A673 (cell line): Measurements from ENCODE around the genes RAB36 and ZNF70.

DNA sequence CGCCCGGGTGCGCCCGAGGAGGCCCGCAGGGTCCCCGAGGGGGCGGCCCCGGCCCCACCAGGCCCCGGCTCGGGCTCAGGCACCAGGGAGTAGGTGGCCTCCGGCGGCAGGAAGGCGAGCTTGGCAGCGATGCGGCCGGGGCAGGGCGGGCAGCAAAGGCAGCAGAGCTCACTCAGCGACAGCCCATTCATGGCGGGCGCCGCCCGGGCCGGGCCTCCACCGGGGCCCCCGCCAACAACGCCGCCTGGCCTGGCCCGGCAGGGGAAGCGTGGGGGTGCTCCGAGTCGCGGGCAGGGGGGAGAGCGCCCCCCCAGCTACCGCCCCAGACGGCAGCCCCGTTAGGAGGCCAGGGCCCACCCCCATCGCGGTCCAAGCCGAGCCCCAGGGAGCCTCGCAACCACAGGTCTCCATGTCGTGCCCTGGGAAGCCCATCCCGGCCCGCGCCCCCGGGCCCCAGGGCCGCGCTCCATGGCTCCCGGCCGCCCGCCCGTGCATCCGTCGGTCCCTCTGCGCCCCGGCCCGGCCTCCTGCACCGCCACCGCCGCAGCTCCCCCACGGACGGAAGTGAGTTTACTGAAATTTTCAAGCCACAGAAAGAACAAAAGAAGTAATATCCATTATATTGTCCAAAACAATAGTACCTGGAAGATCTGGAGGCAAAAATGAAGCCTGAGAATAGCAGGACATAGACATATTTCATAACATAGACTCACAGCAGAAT is 126.6 kb upstream of the VPREB1 start:
- PRO-cap, result no peak

DNA sequence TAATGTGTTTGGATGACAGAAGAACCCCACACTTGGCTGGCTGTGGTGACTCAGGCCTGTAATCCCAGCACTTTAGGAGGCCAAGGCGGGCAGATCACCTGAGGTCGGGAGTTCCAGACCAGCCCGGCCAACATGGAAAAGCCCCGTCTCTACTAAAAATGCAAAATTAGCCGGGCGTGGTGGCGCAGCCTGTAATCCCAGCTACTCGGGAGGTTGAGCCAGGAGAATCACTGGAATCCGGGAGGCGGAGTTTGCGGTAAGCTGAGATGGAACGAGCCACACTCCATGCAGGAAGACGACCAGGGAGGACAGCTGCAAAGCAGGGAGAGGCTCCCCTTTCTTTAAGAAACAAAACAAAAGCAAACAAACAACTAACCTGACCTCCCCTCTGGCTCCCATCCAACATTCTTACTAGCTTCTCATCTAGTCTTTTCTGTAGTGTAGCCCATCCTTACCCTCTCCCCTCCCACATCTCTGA is 84.2 kb downstream of the ZNF280B start:
- PRO-cap, result no peak

- PRO-cap, result no peak
Observed at GRCh38 chr22:22548133-22548787, 10.8 kb downstream of the PRAME start.

- PRO-cap, result unidirectional peak, minus-strand start at chr22:22557603
Observed at GRCh38 chr22:22557370-22558014, 1.6 kb downstream of the PRAME start.

DNA sequence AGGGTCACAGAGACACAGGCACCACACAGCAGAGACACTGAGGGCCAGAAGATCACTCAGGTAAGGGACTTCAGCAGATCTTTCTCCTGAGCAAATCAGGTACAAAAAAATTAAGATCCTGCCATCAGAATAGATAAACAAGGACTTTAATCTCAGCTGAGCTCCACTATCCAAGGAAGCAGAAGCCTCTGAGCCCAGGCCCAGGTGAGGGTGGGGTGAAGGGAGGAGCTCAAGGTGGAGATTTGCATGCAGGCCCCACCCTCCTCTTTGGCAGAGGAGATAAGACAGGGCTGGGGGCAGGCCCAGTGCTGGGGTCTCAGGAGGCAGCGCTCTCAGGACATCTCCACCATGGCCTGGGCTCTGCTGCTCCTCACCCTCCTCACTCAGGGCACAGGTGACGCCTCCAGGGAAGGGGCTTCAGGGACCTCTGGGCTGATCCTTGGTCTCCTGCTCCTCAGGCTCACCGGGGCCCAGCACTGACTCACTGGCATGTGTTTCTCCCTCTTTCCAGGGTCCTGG is 114.0 kb downstream of the GGTLC2 start:
- PRO-cap, result no peak

DNA sequence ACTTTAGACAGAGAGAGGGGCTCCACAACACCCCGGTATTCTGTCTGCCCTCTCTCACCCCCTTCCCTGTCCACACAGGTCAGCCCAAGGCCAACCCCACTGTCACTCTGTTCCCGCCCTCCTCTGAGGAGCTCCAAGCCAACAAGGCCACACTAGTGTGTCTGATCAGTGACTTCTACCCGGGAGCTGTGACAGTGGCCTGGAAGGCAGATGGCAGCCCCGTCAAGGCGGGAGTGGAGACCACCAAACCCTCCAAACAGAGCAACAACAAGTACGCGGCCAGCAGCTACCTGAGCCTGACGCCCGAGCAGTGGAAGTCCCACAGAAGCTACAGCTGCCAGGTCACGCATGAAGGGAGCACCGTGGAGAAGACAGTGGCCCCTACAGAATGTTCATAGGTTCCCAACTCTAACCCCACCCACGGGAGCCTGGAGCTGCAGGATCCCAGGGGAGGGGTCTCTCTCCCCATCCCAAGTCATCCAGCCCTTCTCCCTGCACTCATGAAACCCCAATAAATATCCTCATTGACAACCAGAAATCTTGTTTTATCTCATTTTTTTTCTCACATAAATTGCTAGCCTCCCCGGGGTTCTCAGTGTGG is 7.8 kb downstream of the IGLL5 start:
- PRO-cap, result no peak

GRCh38 chr22:22906789-22907186 is 19.2 kb downstream of the IGLL5 start:
- PRO-cap, result no peak

DNA sequence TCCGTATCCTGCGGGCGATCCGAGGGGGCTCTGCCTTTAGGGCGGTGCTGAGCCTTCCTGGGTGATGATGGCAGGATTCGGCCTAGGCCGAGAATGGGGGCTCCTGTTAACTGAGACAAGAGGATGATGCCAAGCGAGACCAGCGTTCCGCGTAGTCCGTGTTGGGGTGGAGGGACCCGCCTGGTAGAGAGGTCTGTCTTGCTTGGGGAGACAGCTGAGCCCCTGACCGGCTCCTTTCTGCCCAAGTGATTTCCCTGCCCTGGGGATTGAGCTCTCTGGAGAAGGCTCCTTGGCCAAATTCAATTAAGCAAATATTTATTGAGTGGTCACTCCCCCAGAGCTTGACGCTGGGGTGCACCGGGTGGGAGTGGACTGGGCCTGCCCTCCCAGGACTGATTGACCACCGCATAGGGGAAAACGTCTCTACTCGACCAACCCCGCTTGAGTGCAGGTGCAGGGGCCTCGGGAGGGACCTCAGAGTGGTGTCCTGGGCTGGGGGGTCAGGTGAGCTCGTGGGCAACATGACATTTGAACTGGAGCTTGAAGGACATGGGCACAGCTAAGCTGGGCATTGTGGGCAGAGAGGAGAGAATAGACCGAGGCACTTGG is 1.0 kb downstream of the GNAZ start:
- PRO-cap, result no peak

- PRO-cap, result no peak
Observed at GRCh38 chr22:23119434-23120108, 22.2 kb downstream of the RSPH14 start.

- PRO-cap, result no peak
Observed at GRCh38 chr22:23124381-23125139, 17.2 kb downstream of the RSPH14 start.

GRCh38 chr22:23144857-23146004 is at the start of gene RAB36:
Gene RAB36 (plus strand): TSS chr22:23145477.
- PRO-cap, result bidirectional peak, plus-strand start at chr22:23145483, minus-strand start at chr22:23145180; unidirectional peak, plus-strand start at chr22:23145515; unidirectional peak, plus-strand start at chr22:23145539

- PRO-cap, result no peak
Observed at GRCh38 chr22:23215438-23216347, 35.4 kb downstream of the BCR start.

DNA sequence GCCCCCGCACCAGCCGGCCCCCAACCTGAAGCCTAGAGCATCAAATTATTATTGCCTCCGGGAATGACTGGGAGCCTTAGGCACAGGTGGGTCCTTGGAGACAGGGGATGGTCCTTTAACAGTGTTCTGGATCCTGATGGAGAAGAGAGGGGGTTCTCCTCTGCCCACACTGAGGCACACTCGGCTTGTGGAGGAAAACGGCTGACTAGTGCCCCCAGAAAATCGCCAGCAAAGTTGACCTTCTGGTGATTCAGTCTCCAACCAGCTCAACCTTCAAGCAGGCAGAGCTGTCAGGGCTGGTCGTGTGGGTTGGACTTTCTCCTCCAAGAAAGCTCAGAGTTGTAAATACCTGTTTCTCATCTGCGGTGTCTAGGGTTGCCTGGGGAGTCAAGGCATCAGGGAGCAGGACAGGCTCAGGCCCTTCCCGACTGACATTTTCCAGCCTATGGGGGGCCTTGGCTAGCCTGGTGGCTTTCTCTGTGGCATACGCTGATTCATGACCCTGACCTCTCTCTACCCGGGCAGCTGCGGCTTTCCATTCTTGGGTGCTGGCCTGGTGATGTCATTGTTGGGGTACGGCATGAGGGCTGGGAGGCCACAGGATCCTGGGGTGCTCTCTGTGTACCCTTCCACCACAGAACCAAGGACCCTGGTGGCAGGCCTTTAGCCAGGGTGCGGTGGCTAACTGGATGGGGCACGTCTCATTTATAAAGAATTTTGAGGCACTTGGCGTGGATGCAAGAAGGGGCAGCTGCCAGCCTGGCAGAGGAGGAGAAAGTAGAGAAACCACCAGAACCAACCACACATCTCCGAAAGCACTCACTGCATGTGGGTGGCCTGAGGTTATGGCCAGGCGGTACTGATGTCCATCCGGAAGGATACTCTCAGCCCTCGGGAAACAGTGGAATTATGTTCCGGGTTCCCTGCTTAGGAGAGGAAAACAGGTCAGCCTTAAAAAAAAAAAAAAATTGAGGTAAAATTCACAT is 64.8 kb downstream of the BCR start:
- PRO-cap, result no peak

- PRO-cap, result no peak
Observed at GRCh38 chr22:23268804-23269950, 88.9 kb downstream of the BCR start.

DNA sequence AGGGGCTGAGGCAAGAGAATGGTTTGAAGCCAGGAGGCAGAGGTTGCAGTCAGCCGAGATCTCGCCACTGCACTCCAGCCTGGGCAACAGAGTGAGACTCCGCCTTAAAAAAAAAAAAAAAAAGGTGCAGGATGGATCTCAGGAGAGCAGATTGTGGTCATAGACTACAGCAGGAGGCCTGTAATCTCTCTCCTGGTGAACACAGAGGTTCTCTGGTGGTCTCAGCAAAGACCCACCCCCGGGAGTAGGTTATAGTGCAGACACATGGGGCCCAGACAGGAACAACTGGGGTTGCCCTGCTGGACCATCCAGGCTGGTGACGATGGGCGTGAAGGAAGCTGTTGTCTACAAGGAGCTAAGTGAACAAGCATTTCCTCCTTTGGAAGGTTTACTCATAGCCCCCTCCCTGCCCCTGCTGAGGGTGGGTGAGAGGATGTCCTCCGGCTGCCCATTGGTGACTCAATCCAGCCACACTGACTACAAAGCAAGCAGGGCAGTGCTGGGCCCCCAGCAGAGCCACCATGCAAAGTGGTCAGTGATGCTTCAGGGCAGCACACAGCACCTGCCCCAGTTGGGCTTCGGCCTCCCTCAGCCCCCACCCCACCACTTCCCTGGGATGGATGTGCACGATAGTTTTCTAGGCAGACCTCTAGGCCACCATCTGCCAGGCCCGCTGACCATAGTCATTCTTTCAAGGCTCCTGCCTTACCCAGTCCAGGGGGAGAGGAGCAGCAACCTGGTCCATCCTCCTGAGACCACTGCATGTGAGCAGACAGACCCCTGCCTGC is 124.9 kb downstream of the BCR start:
- PRO-cap, result no peak

GRCh38 chr22:23533226-23533718 is 46.8 kb downstream of the IGLL1 start:
- PRO-cap, result no peak

GRCh38 chr22:23742790-23743444 is 8.0 kb downstream of the ZNF70 start:
- PRO-cap, result no peak

DNA sequence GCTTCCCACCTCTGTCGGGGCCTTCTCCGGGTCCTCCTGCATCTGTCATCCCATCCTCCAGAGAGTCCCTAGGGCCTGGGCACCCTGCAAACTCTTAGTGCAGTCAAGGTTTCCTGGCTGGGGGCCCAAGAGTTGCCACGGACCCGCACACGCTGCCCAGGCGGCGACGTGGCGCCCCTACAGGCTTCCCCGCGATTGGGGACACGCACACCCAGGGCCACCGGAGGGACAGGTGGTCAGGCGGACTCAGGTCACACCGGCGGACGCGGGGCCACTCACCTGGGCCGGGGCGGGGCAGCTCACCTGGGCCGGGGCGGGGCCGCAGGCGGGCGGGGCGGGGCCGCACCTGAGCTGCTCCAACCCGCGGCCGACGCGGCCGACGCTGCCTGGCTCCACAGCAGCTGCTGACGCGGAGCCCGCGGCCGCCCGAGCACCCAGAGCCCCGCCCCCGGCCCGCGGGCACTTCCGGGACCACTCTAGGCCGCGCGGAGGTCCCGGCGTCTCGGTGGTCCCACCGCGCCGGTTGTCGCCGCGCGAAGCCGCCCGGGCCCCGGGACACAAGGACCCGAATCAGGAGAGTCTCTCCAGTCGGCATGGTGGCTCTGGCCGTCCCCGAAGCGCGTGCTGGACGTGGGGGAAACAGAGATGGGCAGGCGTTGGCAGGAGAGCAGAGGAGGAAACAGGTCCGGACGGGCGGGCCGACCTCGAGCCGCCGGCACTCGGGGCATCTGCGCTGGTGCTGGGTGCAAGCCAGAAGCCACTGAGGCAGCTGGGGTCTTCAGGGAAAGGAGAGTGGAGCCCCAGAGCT is at the start of gene ZNF70:
ZNF70 (minus strand) TSS at position 411 of the 808 bp plus-strand sequence.
- PRO-cap, result bidirectional peak, plus-strand start at position 500 of the sequence, minus-strand start at position 384 of the sequence

- PRO-cap, result no peak
Observed at GRCh38 chr22:23763360-23764054, 717 bp downstream of the C22orf15 start.

GRCh38 chr22:23815901-23816536 is 22.8 kb downstream of the DERL3 start:
- PRO-cap, result no peak